Stomach (tissue), 7 donors: ENCODE measurements around a stretch of chr3.

DNA sequence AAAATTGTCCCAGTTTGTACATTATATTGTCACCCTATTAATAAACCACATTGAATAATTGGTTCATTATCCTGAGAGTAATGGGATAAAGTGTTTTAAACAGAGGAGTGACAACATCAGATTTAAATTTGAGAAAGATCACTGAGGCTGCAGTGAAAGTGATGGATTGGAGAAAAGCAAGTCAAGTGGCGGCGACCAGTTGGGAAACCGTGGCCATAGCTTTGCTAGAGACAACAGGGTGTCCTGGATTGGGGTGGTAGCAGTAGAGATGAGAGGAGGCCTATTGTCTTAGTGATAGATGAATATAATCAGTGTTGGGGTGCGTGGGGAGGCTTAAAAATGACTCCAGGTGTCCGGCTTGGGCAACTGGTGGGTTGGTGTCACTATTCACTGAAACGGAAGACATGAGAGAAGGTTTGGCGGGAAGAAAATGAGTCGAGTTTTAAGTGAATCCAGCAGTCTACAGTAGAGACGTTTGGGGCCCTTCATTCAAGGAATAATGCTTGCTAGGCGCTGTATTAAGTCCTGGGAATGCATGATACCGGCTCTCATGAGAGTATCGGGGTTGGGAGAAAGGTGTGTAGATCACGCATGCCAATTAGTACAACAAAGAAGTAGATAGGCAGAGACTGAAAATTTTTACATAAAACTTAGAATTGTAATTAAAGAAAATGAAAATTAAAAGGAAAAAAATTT is 832 bp downstream of the NEK4 start:
- PRO-cap: no peak
- RAMPAGE, long total RNA, 5 experiments: no peak in any of the 5 experiments
- RRBS: no CpG with 5 or more reads among the region's 13 CpGs

- PRO-cap: no peak
- RAMPAGE, long total RNA, 5 experiments: no peak in any of the 5 experiments
- RRBS: no CpG with 5 or more reads among the region's 15 CpGs
Observed at GRCh38 chr3:52778164-52778649, 808 bp downstream of the ITIH1 start.

GRCh38 chr3:52809434-52810526 is 15.2 kb downstream of the ITIH3 start:
- PRO-cap: no peak
- RAMPAGE, long total RNA, 5 experiments: no peak in any of the 5 experiments
- RRBS: no CpG with 5 or more reads among the region's 8 CpGs

- PRO-cap: no peak
- RAMPAGE, long total RNA, 5 experiments: no peak in any of the 5 experiments
- RRBS: 83% methylated on average over 15 of the region's 54 CpGs
Observed at GRCh38 chr3:52998570-52999906, 46.8 kb downstream of the SFMBT1 start.

DNA sequence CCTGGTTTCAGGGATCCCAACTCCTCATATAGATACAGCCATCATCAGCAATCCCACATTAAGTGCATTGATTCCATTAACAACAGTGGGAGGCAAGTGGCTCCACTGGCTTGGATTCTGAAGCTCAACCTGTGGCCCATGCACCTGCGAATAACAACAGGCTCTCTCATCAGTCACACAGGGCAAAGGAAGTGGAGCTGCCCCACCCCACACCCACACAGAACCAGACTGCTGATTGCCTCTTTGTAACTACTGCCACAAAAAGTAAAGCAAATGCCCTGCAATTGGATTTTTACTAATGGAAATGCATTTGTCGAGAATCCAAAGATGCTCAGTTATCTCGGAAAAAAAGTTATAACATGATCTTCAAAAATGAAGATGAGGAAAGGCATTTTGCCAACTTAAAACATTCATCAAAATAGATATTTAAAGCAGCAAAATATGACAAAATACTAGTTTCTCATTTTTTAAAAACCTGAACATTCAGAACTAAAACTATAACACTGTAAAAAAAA is 14.7 kb downstream of the SFMBT1 start:
- PRO-cap: no peak
- RAMPAGE, long total RNA, 5 experiments: no peak in any of the 5 experiments
- RRBS: no CpG with 5 or more reads among the region's 3 CpGs

DNA sequence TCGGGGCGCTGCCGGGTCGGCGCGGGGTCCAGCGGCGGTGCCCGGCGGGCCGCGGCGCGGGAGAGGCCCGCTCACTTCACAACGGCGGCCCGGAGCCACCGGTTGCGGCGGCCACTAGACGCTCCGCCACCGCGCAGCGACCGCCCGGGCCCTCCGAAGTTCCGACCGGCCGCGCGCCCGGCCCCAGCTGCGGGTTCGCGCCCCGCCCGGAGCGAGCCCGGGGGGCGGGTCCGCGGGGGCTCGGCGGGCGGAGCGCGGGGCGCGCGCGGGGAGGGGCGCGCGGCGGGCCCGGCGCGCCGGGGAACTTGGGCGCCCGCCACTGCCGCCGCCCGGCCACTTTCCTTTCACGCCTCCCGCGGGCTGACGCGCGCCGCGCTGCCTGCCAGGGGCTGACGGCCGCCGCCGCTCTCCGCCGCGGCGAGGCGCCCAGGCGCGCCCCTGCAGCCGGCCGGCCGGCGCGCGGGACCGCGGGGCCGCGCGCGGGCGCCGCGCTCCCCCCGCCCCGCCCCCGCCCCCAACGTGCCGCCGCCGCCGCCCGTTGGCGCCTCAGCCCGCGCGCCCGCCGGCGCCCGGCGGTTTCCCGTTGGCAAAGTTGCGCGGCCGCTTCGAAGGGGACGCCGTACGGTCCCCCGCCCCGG is 639 bp downstream of the SFMBT1 start:
- PRO-cap: bidirectional peak, plus-strand start at position 347 of the sequence, minus-strand start at position 160 of the sequence
- RAMPAGE, long total RNA, 5 experiments: no peak in any of the 5 experiments
- RRBS: 1% methylated on average over 68 of the region's 129 CpGs

DNA sequence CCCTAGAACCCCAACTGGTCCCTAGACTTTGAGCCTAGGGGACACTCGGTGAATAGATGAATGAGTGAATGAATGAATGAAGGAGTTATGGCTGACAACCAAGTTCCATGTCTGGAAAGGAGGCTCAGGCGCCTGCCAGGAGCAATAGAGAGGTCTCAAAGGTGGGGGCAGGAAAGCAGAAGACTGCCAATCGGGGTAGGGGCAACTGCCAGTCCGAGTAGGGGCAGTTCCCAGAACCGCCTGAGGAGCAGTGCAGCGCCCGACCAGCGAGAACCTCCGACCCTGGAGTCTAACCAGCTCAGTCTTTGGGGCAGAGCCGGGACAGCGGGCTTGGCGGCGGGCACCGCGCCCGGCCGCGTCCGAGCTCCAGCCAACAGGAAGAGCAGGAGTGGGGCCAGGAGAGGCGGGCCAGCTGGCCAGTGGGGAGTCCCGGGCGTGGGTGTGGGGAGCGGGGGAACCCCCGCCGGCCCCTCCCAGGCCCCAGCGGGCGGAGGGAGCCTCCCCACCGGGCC is 508 bp upstream of the PRKCD start:
- PRO-cap: bidirectional peak, plus-strand start at position 301 of the sequence, minus-strand start at position 291 of the sequence
- RAMPAGE, long total RNA, 5 experiments: no peak in any of the 5 experiments
- RRBS: 2% methylated on average over 10 of the region's 28 CpGs

GRCh38 chr3:53162692-53163141 is 1.7 kb downstream of the PRKCD start:
- PRO-cap: unidirectional peak, minus-strand start at chr3:53162934
- RAMPAGE, long total RNA, 5 experiments: no peak in any of the 5 experiments
- RRBS: no CpG with 5 or more reads among the region's 6 CpGs

DNA sequence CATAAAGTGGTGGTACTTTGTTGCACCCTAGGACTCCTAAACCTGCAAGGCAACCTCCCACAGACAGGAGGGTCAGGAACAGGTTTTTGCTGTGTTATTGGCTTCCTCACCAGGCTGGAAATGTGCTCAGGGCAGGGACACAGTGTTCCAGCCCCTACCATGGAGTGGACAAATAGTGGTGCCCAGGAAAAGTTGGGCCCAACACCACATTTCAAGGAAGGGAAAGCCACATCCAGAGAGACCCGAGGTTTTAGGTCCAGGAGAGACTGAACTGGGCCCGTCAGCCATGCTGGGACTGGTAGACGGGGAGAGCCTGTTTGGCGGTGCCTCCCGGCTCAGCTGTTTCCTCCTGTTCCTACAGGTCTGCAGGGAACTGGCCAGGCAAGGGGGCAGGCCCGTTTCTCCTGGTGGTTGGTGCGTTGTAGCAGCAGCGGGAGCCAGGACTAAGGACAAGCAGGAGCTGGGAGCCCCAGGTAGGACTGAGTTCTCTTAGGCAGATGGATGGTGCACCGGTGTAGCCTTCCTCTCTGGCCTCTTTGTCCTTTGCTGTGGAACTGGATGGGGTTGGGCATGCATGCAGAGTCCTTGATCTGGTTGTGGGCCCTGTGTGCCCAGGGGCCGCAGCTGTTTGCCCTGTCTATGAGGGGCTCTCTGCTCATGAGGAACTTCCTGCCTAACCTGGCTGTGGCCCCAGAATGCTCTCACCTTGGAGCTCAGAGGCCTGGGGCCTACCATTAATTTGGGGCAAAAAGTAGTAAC is 3.9 kb downstream of the PRKCD start:
- PRO-cap: no peak
- RAMPAGE, long total RNA, 5 experiments: no peak in any of the 5 experiments
- RRBS: no CpG with 5 or more reads among the region's 10 CpGs

DNA sequence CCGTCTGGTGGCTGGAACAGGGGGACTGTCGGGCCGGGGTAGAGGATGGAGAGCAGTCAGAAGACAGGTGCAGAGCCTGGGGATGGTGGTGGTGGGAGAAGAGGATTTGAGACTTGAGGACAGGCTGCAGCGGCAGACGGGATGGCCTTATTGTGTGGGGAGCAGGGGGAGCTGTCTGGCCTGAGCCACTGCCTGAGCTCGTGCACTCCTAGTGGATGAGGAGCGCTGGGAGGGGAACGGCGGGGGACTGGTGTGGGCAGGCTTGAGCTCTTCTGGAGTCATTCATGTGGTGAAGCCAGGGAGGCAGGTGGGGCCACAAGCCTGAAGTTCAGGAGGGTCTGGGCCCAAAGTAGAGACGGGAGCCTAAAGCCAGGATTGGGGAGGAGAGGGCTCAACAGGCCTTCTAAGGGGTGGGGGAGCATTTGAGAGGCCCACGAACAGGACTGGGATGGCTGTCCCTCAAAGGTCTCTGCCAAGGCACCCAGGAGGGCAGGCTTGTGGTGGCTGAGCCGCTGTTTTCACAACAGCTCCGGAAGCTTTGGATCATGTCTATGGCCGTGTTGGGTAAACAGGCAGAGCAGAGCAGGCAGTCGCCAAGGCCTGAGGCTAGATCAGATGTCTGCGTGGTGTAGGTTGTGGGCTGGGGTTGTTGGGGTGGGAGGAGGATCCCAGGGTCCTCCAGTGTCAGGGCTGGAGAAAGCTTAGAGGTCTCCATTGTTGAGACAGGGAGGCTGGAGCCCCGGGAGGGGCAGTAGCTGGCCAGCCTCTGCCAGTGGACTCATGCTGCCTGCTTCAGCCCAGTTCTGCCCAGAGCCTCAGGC is 8.2 kb downstream of the PRKCD start:
- PRO-cap: no peak
- RAMPAGE, long total RNA, 5 experiments: no peak in any of the 5 experiments
- RRBS: no CpG with 5 or more reads among the region's 17 CpGs

DNA sequence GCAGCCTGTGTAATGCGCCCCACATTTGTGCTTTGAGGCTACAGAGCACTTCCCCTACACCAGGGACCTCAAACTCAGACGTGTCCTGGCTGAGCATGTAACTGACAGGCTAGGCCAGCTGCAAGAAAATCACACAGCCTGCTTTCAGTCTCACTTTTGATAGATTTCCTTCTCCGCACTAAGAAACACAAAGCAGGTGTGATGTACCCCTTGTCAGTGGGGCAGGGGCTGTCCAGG is 29.7 kb downstream of the PRKCD start:
- PRO-cap: unidirectional peak, plus-strand start at position 77 of the sequence
- RAMPAGE, long total RNA, 5 experiments: no peak in any of the 5 experiments
- RRBS: no CpG with 5 or more reads among the region's 3 CpGs

DNA sequence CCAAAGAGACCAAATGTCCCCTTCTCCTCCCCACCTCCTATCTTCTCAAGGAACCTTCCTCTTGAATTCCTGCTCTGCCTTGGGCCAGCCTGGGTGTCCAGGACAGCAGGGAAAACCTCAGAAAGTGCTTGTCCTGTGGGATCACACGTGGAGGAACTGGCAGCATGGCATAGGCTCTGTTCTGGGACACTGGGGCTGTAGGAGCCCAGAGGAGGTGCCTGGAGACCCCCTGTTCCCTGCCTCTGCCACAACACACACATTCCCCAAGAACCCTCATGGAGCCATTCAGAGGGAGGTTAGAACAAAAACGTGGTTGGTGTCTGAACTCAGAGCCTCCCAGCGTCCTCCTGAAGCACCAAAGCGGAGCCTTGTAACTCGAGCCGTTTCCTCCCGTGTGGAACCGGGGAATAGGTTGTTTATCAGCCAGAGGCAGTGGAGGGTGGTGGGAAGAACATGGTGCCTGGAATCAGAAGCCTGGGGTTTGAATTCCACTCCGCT is 33.0 kb downstream of the PRKCD start:
- PRO-cap: no peak
- RAMPAGE, long total RNA, 5 experiments: no peak in any of the 5 experiments
- RRBS: no CpG with 5 or more reads among the region's 9 CpGs

DNA sequence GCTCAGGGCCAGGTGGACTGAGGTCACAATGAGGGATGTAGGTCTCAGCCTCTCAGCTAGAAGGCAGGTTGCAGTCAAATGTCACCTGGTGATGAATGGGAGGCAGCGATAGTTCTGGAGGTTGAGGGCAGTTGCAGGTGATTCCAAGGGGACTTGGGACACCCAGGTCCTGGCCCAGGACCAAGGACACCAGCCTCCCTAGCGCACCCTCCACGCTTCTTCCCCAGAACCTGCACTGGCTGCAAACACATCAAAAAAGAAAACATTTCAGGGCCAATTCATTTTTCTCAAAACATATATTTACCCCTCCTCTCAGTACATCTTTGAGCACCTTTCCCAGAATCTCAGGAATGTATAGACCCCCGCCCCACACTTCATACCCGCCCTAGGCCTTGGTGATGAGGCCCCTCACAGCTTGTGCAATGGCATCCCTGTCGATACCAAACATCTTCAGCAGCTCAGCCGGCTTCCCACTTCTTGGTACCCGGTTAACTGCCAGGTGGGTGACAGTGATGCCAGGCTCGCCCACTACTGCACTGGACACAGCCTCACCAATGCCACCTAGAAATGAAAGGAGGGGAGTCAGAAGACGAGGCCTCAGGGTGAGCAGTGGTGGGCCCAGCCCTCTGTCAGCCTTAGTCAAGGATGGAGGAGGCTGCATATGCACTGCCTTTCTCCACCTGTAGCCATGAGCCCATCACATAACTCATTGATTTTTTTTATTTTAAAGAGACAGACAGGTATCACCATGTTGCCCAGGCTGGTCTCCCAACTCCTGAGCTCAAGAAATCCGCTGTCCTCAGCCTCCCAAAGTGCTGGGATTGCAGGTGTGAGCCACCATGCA is 30.2 kb downstream of the TKT start:
- PRO-cap: no peak
- RAMPAGE, long total RNA, 5 experiments: start-site peak on the minus strand in 1 of 5 experiments, centred at position 486 of the sequence, 17 reads per replicate
- RRBS: no CpG with 5 or more reads among the region's 11 CpGs

- PRO-cap: no peak
- RAMPAGE, long total RNA, 5 experiments: no peak in any of the 5 experiments
- RRBS: 100% methylated on average over 2 of the region's 10 CpGs
Observed at GRCh38 chr3:53231793-53232637, 23.8 kb downstream of the TKT start.

GRCh38 chr3:53308049-53308603 is 39.2 kb downstream of the DCP1A start:
- PRO-cap: no peak
- RAMPAGE, long total RNA, 5 experiments: no peak in any of the 5 experiments
- RRBS: no CpG with 5 or more reads among the region's 5 CpGs

DNA sequence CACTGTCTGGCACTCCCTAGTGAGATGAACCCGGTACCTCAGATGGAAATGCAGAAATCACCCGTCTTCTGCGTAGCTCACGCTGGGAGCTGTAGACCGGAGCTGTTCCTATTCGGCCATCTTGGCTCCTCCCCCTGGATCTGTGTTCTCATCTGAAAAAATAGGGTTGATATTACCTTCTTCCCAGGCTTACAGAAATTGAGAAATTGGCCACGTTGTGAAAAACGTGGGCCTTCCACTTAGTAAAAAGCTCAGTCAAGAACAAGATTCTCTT is 23.8 kb upstream of the DCP1A start:
- PRO-cap: no peak
- RAMPAGE, long total RNA, 5 experiments: no peak in any of the 5 experiments
- RRBS: no CpG with 5 or more reads among the region's 8 CpGs

GRCh38 chr3:53813909-53814288 is 32.3 kb downstream of the CHDH start:
- PRO-cap: no peak
- RAMPAGE, long total RNA, 5 experiments: start-site peak on the minus strand in 1 of 5 experiments, at chr3:53813513-53814483 at its widest, 8 reads per replicate
- RRBS: no CpG with 5 or more reads among the region's 10 CpGs

- PRO-cap: bidirectional peak, plus-strand start at chr3:53845702, minus-strand start at chr3:53845701; bidirectional peak, plus-strand start at chr3:53845823, minus-strand start at chr3:53845754
- RAMPAGE, long total RNA, 5 experiments: no peak in any of the 5 experiments
- RRBS: 0% methylated on average over 2 of the region's 20 CpGs
Observed at GRCh38 chr3:53845349-53845857, 816 bp downstream of the CHDH start.

DNA sequence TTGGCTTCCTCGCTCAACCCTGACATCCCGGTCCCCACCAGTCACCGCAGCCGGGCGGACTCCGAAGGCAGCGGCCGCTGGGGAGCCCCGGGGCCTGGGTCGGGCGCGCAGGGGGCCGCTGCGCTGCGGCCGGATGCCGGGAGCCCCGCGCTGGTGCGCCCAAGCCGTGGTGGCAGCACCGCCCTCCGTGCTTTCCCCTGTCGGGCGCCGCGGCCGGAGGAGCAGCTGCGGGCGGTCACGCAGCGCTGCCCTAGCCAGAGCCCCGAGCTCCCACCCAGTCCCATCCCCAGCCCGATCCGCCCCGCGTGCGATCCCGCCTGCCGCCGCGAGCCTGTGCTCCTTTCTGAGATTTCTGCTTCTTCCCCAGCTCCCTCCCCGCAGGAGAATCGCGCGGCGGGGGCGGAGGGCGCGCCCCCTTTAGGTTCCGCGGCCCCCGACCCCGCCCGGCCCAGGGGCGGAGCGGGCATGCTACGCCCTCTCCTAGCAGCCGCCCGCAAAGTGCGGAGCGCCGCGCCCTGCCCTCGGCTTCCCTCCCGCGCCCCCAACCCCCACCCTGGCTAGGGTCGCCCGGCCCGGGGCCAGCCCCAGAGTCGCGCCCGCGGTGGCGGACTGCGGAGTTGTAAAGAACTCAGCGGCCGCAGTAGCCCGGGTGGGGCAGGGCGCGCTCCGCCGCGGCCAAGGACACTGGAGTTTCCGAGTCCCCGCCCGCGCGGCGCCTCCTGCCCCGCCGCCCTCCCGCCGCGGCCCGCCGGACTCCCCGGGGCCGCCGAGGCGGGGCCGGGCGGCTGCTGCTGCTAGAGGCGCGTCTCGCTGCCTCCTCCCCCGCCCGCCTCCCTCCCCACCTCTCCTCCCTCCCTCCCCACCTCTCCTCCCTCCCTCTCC is 468 bp upstream of the CACNA2D3 start:
- PRO-cap: bidirectional peak, plus-strand start outside the sequence, minus-strand start at position 686 of the sequence
- RAMPAGE, long total RNA, 5 experiments: no peak in any of the 5 experiments
- RRBS: 9% methylated on average over 48 of the region's 108 CpGs

DNA sequence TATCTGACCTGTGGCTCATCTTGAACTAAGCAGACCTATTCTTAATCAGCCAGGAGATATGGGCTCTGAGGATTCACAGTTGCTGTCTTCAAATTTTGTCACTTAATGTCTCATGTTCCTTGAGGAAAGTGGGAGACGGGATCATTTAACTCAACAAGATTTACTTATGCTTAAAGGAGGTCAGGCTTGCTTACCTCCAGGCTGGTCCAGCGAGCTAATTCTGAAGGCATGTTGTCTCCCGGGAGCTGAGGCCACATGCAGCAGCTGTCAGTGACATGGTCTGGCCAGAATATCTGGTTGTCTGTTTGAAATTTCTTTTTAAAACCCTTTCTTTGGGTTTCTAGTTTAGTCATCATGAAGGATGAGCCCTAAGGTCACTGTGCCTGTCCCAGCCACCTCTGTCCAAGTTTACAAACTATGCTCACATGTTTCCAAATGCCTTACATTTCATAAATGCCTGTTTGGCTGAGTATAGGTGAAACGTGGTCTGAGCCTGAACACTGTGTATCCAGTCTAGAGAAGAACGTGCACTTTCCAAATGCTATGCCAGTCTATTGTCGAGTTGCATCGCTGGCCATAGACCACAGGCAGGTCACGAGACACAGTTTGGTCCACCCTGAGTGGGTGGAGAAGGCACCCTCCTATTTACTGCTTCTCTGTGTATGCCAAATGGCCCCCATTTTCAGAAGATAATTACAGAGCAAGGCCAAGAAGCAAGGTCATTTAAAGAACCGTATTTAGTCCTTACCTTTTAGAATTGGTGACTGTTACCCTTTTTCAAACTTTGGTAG is 26.7 kb downstream of the LRTM1 start:
- PRO-cap: no peak
- RAMPAGE, long total RNA, 5 experiments: no peak in any of the 5 experiments
- RRBS: no CpG with 5 or more reads among the region's 9 CpGs